Uterus (tissue), 7 donors: ENCODE measurements around the genes HYAL3 and RPL29.

DNA sequence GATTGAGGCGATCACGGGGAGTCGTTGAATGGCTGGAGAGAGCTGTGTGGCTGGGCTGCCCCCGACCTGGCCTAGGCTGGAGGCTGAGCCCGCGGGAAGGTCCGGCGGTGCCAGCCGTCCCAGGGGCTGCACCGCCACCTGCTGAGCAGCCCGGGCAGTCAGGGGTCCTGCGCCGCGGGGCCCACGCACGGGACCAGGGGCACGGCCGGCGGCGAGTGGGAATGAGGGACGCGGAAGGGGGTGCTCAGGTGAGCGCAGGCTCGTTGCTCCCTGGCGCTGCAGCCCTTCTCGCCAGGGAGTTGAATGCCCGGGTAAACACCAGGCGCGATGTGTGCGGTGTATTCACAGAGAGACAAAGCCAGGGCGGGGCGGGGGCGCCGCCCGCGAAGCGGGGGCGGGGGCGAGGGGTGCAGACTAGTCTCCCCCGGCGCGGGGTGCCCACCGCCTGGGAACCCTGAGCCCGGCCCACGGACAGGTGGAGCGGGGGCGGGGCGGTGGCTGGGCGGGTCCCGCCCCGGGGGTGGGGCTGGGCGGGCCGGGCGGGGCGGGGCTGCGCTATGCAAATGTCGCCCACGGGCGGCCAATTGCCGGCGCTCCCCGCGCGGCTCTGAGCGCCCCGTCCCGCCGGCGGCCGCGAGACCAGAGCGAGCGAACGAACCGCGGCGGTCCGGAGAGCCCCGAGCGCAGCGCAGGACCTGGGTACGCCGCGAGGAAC lies 518 bp upstream of the SEMA3F start:
- PRO-cap, 4 experiments, result peak in 4 of 4 experiments; most common plus-strand start position 636 of the sequence (in 3); most common minus-strand start position 469 of the sequence (in 2)
- RAMPAGE, long total RNA, 2 experiments, result no peak in any of the 2 experiments
- RRBS, result 3% methylated on average over 68 of the region's 84 CpGs

DNA sequence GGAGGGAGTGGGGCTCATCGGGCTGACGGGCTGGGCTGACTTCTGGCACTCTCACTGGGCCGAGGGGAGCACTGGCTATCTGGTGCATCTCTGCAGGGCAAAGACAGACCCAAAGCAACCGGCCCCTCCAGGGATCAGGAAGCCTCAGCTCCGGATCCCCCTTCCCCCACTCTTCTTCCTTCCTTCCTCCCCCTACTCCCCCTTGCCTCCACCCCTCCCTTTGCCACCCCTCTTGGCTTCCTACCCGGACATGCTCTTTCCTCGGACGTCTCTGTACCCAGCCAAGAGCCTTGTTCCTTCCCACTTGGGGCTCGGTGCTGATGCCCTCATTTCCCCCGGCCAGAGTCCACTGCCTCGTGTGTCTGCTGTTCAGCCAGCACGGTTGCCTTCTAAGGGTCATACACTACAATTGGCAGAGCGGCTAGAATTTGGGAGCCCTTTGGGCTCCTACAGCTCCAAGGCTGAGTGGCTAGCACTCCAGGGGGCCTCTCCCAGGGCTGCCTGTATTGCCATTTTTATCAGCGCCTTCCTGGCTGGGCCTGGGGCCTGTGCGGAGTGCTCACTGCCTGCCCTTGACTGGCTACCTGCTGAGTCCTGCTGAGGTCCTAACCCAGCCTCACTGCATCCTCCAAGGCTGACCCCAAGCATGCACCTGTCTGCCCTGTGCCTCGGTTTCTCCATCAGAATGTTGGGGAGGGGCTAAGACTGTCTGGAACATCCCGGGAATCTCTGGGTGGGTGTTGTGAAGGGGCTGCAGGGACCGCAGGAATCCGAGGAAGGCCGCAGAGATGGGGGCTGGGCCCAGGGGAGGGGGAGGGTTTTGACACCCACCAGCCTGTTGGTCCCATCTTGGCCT lies 11.0 kb downstream of the SEMA3F start:
- PRO-cap, 4 experiments, result no peak in any of the 4 experiments
- RAMPAGE, long total RNA, 2 experiments, result no peak in any of the 2 experiments
- RRBS, result 3% methylated on average over 5 of the region's 20 CpGs

DNA sequence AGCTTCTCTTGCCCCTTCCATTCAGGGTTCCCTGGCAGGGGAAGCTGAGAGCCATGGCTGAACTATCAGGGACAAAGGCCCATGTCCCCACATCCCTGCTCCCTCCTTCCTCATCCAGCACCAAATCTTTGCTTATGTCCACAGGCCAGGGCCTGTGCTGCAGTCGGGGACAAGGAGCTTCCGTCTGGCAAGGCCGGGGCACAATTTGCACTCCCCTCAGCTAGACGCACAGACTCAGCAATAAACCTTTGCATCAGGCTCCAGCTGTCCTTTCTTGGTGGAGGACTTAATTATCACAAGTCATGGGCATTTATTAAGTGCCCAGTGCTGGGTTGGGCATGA lies 4.8 kb downstream of the GNAT1 start:
- PRO-cap, 4 experiments, result no peak in any of the 4 experiments
- RAMPAGE, long total RNA, 2 experiments, result no peak in any of the 2 experiments
- RRBS, result no CpG with 5 or more reads among the region's 4 CpGs

DNA sequence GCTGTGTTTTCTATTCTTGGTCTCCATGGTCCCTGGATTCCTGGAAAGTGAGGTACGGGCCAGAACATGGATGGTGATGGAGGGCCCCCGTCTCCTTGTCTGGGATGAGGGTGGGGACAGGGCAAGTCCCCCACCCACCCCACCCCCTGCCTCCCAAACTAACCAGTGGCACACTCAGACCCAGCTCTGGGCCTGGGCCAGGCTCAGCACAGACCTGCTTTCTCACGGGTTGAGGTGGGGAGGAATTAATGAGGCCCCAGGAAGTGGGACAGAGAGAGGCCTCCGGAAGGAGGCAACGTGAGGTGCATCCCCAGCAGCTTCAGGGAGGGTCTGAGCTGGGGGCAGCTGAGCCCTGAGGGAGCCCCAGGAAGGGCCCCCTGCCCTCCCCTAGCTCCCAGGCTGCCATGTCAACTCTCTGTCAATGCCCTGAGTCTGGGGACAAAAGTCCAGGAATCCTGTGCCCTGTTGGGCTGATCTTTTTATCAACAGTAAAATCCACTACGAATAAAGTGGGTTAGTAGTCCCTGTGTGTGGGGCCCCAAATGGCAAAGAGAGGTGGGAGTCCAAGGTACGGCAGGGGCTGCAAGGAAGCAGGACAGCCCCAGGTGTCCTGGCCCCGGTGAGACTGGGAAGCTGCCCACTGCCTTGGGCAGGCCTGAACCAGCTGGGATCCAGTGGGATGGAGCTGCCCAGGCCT lies 14.9 kb upstream of the GNAI2 start:
- PRO-cap, 4 experiments, result no peak in any of the 4 experiments
- RAMPAGE, long total RNA, 2 experiments, result no peak in any of the 2 experiments
- RRBS, result no CpG with 5 or more reads among the region's 8 CpGs

DNA sequence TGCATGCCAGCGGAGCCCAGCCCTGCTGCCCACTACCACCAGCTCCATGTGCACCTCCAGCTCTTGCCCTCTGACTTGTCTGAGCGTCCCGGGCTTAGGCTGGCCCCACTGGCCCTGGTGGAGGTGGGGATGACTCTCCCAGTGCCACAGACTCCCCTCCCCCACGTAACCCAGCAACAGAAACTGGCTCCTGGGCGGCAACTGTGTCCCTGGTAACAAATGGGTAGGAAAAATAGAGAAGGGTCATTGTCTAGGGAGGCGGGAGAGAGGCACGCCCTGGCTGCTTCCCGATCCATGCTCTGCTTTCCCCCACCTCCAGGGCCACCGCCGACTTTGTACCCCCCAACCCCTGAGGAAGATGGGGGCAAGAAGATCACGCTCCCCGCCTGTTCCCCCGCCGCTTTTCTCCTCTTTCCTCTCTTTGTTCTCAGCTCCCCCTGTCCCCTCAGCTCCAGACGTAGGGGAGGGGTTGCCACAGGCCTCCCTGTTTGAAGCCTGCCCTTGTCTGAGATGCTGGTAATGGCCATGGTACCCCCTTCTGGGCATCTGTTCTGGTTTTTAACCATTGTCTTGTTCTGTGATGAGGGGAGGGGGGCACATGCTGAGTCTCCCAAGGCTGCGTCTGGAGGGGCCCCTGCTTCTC lies 10.8 kb upstream of the SEMA3B start:
- PRO-cap, 4 experiments, result no peak in any of the 4 experiments
- RAMPAGE, long total RNA, 2 experiments, result start-site peak on the plus strand in 1 of 2 experiments, centred at positions 456 to 570 of the sequence, 64 to 66 reads per replicate
- RRBS, result 45% methylated on average over 3 of the region's 16 CpGs

- PRO-cap, 4 experiments, result peak in 4 of 4 experiments; most common plus-strand start chr3:50267652 (in 2); most common minus-strand start chr3:50267533 (in 4)
- RAMPAGE, long total RNA, 2 experiments, result no peak in any of the 2 experiments
- RRBS, result no CpG with 5 or more reads among the region's 22 CpGs
These were observed 1.5 kb upstream of the SEMA3B start for GRCh38 chr3:50267271-50267982.

DNA sequence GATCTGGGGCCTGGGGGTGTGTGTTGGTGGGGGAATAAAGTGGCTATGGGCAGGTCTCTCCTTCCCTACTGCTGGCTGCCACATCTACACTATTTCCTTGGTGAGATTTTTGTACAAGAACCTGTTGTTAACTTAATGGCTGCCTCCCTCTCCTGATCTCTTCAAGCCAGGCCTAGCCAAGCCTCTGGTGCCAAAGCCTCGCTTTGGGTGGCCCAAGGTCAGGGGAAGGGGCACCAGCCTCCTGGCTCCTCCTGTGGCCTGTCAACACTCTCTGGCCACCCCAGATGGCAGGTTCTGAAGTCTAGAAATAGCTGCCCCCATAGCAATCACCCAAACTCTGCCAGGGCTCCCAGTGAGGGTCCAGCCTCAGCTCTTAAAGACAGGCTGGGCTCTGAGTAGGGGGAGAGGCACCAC lies 5.0 kb downstream of the IFRD2 start:
- PRO-cap, 4 experiments, result no peak in any of the 4 experiments
- RAMPAGE, long total RNA, 2 experiments, result no peak in any of the 2 experiments
- RRBS, result no CpG with 5 or more reads among the region's 1 CpG

DNA sequence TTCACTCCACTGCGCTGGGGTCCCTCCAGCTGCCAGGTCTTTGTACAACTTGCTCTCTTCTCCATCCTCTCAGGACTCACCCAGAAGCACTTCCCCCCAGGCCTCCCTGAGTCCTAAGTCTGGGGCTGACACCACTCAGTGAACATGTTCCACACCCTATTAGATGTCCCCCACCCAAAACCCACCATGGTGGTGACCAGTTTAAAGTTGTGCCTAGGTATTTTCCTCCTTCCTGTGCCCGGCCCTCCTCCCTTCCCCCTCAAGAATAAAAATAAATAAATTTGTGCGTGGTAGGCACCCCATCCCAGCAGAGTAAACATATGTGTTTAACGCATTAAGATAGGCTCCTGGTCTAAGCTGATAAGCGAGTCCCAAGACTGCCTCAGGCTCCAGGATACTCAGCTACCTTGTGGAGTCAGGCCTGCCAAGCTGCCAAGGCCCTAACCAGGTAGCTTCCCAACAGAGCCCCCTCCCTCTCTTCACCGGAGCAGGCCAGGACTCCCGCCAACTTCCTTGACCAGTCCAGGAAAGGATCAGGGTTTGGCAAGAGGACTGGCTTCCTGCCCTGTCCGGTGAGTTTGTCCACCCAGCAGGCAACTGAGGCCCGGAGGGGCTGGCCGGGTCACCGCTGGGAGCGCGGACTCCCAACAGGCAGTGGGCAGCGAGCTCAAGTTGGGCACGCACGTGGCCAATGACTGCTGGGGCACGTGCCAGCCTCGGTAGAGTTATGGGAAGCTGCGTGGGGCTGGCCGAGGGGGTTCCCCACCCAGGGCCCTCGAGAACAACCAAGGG lies 669 bp downstream of the IFRD2 start:
- PRO-cap, 4 experiments, result peak in 3 of 4 experiments; most common plus-strand start position 525 of the sequence (in 2); most common minus-strand start position 644 of the sequence (in 1)
- RAMPAGE, long total RNA, 2 experiments, result no peak in any of the 2 experiments
- RRBS, result 2% methylated on average over 3 of the region's 21 CpGs

DNA sequence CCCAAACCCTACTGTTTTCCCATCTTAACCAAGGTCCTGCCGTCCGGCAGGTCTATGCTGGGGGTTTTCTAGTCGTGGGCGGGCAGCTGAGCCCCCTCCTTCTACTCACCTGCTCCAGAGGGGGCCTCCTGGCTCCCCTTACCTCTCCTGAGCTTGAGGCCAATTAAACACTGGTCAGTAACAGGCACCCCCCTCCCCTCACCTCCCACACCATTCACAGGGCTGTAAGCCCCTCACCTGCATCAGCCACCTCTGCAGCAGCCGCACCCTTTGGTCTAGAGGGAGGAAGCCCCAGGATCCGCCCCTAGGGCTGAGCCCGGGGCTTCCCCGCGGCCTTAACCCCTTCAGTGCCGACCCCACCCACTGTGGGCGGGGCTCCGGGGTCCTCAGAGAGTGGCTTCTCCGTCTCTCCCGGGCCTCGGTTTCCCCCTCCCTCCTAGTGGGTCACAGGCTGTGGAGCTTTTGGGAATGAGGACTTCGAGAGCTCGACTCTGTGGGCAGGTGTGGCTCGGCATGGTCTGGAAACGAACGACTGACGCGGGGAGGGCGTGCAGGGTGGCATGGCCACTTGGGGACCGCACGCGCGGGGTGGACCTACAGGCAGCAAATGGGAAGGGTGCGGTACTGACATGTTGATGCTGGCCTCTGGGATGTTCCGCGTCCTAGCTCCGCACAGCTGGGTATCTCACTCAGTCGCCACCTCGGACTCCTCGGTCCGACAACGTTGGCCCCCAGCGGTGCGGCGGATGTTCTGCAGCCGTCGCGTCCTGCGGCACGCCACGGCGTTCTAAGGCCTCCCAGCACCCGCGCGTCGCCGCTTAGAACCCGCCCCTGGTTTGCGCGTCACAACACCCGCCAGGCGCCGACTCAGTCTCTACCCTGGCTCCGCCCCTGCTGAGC lies at the start of gene HYAL3:
Gene HYAL3, minus strand, starts transcription at position 822 of the 900 bp plus-strand sequence.
- PRO-cap, 4 experiments, result peak in 4 of 4 experiments; most common plus-strand start position 363 of the sequence (in 4); most common minus-strand start position 820 of the sequence (in 4)
- RAMPAGE, long total RNA, 2 experiments, result no peak in any of the 2 experiments
- RRBS, result 1% methylated on average over 6 of the region's 58 CpGs

GRCh38 chr3:50570743-50571267 lies 1.5 kb downstream of the HEMK1 start:
- PRO-cap, 4 experiments, result no peak in any of the 4 experiments
- RAMPAGE, long total RNA, 2 experiments, result no peak in any of the 2 experiments
- RRBS, result 63% methylated on average over 1 of the region's 3 CpGs

GRCh38 chr3:50604933-50605885 lies 6.4 kb downstream of the CISH start:
- PRO-cap, 4 experiments, result peak in 1 of 4 experiments; most common plus-strand start chr3:50605438 (in 1); most common minus-strand start chr3:50605240 (in 1)
- RAMPAGE, long total RNA, 2 experiments, result no peak in any of the 2 experiments
- RRBS, result 76% methylated on average over 2 of the region's 13 CpGs

GRCh38 chr3:50623817-50624521 lies 7.0 kb downstream of the MAPKAPK3 start:
- PRO-cap, 4 experiments, result no peak in any of the 4 experiments
- RAMPAGE, long total RNA, 2 experiments, result no peak in any of the 2 experiments
- RRBS, result no CpG with 5 or more reads among the region's 7 CpGs

DNA sequence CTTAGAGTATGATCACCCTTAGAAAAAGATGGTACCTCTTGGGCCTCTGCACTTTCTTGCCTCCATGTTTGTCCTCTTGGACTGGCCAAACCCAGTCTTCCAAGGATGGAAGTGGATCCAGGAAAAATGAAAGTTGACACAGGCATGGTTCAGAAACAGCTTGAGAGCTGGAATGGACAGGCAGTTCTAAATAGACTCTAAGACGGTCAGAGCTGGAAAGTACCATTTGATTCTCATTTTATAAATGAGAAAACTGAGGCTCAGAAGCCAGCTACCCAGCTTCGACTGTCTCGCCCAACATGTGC lies 17.5 kb upstream of the DOCK3 start:
- PRO-cap, 4 experiments, result no peak in any of the 4 experiments
- RAMPAGE, long total RNA, 2 experiments, result no peak in any of the 2 experiments
- RRBS, result no CpG with 5 or more reads among the region's 3 CpGs

DNA sequence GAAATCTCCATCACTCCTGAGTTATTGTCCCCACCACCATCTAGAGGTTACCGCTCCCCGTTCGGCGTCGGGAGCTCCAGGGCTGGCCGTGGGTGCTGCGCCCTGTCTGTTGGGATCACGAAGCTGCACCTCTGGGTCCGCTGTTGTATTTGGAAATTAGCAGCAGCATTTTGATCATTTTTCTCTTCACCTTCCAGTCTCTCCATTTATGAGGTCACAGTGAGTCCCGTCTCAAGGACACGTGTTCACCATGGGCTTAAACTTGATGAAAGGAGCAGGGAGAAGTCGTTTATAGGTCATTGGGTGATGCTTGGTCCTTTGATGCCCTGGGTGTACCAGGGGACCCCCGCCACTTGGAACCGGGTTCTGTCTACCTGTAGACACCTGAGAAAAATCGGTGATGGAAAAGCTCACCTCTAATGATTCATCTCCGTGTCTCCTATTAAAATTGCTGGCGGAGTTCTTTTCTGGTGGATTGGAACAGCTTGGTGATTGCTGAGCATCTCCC lies 646 bp downstream of the MANF start:
- PRO-cap, 4 experiments, result no peak in any of the 4 experiments
- RAMPAGE, long total RNA, 2 experiments, result no peak in any of the 2 experiments
- RRBS, result no CpG with 5 or more reads among the region's 17 CpGs

DNA sequence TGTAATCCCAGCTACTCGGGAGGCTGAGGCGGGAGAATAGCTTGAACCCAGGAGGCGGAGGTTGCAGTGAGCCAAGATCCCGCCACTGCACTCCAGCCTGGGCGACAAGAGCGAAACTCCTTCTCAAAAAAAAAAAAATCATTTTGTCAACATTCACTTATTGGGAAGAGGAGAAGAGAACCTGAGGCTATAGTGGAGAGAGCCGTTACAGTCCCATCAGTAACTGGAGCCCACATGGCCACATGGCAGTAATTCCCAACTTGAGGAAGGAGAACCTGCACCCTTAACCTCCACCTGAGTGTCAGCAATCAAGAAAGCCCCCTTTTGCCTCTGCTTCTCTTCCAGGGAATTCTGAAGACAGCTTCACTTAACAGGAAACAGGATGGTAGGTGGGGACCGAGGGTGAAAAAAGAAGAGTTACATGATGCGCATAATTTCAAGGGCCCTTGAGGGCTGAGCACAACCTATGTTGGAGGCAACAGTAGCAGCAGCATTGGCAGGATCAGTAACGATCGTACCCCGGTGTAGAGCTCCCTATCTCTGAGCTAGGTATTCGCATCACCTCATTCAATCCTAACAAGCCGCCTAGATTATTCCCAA lies 599 bp upstream of the RAD54L2 start:
- PRO-cap, 4 experiments, result no peak in any of the 4 experiments
- RAMPAGE, long total RNA, 2 experiments, result no peak in any of the 2 experiments
- RRBS, result no CpG with 5 or more reads among the region's 14 CpGs

- PRO-cap, 4 experiments, result no peak in any of the 4 experiments
- RAMPAGE, long total RNA, 2 experiments, result no peak in any of the 2 experiments
- RRBS, result no CpG with 5 or more reads among the region's 4 CpGs
These were observed 22.0 kb upstream of the TEX264 start for GRCh38 chr3:51648986-51649453.

DNA sequence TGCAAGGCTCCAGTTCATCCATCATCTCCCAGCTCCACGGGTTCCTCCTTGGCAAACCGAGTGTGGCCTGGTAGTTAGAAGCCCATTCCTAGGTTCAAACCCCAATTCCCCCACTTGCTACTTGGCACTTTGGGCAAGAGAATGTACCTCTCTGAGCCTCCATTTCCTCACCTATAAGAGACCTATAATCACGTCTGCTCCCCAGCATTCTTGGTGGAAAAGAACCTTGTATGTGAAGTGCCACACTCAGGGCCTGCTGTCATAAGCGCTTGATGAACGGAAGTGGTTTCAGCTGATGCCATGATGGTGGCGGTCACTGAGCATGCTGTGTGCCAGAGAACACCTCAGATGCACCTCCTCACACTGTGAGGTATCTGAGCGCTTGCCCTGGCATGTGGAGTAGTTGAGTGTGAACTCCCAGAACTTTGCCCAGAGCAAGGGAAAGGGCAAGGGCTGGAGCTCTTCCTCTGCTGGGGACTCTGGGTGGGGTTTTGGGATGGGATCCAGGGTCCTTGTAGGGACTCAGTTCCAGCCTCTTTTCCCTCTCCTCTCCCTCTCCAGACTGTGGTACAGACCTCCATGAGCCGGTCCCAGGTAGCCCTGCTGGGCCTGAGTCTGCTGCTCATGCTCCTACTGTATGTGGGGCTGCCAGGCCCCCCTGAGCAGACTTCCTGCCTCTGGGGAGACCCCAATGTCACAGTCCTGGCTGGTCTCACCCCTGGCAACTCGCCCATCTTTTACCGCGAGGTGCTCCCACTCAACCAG lies 2.6 kb downstream of the ABHD14A start:
- PRO-cap, 4 experiments, result no peak in any of the 4 experiments
- RAMPAGE, long total RNA, 2 experiments, result no peak in any of the 2 experiments
- RRBS, result no CpG with 5 or more reads among the region's 11 CpGs

- PRO-cap, 4 experiments, result peak in 4 of 4 experiments; most common plus-strand start chr3:51996005 (in 3); most common minus-strand start chr3:51995895 (in 4)
- RAMPAGE, long total RNA, 2 experiments, result start-site peak on the minus strand in 2 of 2 experiments, at chr3:51995873-51995903 at its widest, 1,300 to 21,692 reads per replicate
- RRBS, result 1% methylated on average over 9 of the region's 50 CpGs
These were observed at the start of gene RPL29 for GRCh38 chr3:51995171-51996314. Gene RPL29 (minus strand): TSS chr3:51995895.

GRCh38 chr3:52021809-52022308 lies 26.2 kb upstream of the RPL29 start:
- PRO-cap, 4 experiments, result no peak in any of the 4 experiments
- RAMPAGE, long total RNA, 2 experiments, result no peak in any of the 2 experiments
- RRBS, result no CpG with 5 or more reads among the region's 7 CpGs

GRCh38 chr3:52136375-52137169 lies 17.7 kb downstream of the POC1A start:
- PRO-cap, 4 experiments, result no peak in any of the 4 experiments
- RAMPAGE, long total RNA, 2 experiments, result no peak in any of the 2 experiments
- RRBS, result 60% methylated on average over 2 of the region's 13 CpGs